Sciatic nerve (tissue), 1 donor: Measurements from ENCODE around the genes SENP1, ARF3 and SPATS2.

DNA sequence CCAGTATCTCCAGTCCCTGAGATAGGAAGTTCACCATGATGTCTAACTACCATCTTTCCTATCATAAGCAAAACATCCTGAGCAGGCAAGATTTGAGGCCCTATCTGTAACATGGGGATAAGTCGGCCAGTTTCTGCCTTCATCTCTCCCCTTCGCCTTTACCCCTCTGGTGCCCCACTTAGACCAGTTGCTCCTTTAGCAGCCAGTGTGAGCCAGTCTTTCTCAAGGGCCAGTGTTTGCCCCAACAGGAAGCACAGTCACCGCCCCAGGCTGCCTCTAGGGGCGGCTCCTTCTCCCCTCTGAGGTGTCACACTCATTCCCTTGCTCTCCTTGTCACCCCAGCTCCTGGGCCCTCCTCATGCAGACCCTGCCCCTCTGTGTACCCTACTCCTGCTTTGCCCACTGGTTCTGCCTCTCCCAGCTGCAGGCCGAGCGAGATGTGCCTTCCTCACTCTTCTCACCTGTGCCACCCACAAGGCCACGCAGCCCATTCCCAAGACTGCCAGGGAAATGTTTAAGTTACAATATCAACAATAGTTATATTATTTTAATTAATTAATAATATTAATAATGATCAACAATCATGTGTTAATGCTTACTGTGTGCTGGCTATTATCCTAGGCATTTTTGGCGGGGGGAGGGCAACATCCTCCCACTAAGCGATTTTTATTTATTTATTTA lies 10.7 kb downstream of the HDAC7 start:
- PRO-cap: no peak

DNA sequence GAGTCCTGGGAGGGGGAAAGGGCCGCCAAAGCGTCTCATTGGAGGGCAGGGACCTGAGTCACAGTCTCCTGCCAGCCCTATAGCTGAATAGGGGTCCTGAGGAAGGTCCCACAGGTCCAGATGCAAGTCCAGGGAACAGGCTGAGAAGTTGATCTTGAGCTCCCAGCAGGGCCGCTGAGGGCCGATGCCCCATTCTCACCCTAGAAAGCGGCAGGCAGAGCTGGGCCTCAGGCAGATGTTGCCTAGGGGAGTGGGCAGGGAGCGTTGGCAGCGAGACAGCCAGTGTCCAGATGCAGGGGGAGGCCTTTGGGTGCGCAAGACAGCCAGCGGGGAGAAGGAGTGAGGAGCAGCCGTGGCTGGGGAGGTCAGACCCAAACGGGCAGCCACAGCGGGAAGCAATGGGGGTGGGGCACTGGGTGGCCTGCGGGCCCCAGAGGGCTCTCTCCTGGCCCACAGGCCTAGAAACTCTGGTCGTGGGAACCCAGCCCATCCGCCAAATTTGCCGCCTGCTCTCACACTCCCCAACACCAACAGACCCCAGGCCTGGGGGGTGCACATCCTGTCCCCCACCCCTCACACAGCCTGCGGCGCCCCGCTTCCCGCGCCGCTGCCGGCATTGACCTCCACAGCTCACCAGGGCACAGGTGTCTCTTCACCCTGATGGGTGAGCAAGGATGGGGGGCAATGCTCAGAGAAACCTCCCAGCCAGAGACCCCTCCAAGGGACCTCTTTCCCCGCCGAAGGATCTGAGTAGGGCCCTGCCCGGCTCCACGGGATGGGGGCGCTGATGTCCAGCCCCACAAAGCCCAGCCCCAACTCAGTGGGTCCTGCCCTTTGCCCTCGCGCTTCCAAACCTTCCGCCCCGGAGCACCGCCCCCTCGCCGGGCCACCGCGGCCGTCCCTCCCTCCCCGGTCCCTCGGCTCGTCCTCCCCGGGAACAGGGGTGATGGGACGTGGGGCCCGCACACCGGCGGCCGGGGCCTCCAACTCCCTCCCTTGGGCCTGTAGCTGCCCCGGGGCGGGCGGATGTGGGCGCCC lies 898 bp downstream of the HDAC7 start:
- PRO-cap: unidirectional peak, plus-strand start at position 119 of the sequence; bidirectional peak, plus-strand start at position 368 of the sequence, minus-strand start at position 380 of the sequence; bidirectional peak, plus-strand start at position 934 of the sequence, minus-strand start at position 819 of the sequence

DNA sequence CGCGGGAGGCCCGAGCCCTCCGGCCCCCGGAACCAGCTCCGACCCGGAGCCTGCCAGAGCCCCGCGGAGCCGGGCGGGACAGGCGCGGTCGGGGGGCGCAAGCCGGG lies 326 bp downstream of the HDAC7 start:
- PRO-cap: no peak

DNA sequence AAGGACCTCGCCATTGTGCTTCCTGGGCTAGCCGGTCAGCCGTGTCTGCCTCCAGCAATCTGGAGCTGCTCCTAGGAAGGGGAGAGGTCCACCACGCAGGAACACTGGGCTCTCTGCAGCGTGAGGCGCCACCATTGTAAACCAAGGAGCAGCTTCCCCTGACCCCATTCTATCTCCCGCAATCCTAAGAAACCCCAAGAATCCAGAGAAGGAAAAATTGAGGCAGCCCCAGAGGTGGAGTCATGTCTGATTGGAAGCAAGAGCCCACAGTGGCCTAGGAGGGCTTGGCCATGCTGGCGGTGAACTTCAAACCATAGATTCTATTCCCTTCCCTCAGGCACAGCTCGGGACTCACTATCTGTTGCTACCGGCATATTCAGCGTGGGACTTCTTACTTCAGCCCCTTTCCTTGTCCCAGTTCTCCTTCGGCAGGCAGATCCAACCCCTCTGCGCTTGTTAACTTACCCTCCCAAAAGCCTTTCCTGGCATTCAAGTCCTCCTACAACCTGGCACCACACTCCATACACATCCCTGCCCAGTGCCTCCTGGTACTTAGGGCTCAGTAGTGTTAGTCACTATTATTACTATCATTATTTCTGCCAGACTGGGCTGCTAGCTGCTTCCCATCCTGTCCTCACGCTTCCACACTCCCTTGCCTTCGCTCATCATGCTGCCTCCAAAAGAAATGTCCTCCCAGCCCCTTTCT lies 1.4 kb upstream of the HDAC7 start:
- PRO-cap: bidirectional peak, plus-strand start at position 323 of the sequence, minus-strand start at position 186 of the sequence; bidirectional peak, plus-strand start at position 590 of the sequence, minus-strand start at position 449 of the sequence

DNA sequence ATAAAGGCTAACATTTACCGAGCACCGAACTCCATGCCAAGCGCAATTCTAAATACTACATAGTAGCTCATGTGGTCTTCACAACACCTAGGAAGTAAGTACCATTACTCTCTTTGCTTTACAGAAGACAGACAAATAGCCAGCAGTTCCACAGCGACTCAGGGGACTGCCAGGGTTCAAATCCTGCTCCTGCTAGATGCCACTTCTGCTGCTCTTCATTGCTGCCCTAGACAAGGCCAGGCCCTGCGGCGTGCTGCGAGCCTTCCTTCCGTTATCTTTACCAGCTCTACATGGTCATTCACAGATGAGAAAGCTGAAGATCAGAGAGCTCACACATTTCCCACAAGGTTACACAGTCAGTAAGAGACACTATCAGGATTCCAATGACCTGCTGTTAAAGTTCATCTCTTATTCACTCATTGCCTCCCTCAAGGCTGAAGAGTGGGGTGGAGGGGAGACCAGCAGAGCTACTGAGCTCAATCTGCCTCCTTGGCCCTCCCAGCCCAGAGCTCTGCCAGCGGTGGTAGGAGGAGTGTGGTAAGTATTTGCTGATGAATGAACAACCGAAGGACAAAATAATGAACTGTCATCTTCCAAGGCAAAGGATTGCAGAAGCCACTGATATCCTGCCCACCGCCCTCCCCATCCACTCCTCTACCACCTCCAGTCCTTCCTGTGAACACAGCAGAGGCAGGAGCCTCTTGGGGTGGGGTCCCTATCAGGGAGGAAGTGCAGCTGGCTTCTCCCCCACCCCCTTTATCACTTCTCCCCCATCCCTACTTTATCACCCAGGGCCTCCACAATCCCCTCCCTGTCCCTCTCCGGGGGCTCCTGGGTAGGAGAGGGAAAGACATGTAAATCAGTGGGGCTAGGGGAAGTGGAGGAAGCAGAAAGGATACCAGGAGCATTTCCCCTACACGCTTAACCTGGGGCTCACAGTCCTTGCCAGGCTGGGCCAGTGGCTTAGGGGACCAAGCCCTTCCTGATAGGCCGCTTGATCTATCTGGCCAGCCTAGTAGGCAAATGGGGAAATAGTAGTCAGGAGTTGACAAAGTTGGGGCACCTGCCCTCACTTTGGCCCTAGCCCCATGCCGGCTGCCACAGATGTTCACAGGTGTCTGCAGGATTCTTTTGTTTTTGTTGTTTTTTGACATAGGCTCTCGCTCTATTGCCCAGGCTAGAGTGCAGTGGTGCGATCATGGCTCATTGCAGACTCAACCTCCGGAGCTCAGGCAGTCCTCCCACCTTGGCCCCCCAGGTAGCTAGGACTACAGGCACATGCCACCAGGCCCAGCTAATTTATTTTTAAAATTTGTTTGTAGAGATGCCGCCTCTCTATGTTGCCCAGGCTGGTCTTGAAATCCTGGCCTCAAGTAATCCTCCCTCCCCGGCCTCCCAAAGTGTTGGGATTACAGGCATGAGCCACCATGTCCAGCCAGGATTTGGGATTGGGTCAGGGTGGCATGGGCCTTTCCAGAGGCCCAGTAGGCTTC lies 15.0 kb upstream of the HDAC7 start:
- PRO-cap: no peak

- PRO-cap: bidirectional peak, plus-strand start at chr12:47905427, minus-strand start at chr12:47905377
Measured at GRCh38 chr12:47905261-47905994, 634 bp upstream of the VDR start.

- PRO-cap: no peak
Measured at GRCh38 chr12:48000927-48001777, 3.1 kb downstream of the COL2A1 start.

DNA sequence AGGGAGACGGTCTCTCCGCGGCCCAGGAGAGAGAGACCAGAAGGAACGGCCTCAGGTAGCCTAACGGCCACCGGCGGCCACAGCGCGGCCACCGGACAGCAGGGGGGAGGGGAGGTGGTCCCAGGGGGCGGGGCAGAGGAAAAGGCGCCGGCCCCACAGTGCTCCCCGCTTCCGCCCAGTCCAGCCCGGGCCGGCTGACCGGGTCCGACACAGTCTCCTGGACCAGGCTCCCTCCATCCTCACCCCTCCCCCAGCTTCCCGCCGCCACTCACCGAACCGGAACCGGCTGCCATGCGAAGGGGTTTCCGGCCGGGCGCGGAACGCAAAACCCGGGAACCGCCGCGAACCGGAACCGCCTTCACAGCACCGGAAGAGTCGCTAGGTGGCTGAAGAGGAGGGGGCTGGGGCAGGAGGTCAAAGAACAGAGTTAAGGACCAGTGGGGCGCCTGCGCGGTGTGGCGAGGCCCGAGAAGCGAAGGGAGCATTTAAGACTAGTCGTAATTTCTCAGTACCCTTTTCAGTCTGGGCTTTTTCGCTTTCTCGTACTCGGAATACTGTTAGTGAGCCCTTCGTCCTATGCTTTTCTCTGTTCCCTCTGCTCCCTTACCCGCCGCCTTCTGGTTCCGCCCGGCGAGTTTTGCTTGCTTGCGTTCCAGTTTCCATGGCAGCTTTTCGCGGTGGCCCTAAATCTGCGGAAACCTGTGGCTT lies at the start of gene SENP1:
Gene SENP1, minus strand, starts transcription at position 324 of the 708 bp plus-strand sequence.
- PRO-cap: bidirectional peak, plus-strand start at position 381 of the sequence, minus-strand start at position 241 of the sequence; bidirectional peak, plus-strand start at position 667 of the sequence, minus-strand start at position 524 of the sequence

GRCh38 chr12:48197413-48198425 lies 5.4 kb downstream of the OR10AD1 start:
- PRO-cap: bidirectional peak, plus-strand start at chr12:48198361, minus-strand start at chr12:48198163

DNA sequence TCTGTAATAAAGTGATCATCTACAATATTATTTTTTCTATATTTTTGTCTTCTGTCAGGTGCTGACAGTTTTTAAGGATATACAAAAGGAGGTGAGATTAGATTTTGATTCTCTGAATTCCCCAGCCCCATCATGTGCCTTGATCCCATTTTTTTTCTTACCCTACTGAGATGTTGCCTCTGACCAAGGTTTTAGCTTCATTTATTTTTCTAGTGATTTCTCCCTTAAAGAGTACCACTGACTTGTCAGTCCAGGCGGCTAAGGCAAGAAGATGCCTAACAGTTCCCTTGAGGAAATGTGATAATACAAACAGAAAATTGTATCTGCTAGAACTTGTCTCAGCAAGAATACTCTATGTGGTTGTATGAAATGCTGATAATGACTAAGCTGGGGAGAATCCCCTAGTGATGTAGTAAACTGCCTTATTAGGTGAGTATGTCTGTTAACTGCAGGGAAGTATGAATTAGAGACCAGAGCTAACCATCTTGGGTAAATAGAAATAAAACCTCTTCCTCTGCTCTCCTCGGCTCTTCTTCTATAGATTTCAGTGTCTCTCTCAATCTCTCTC lies 6.7 kb downstream of the C12orf54 start:
- PRO-cap: no peak

- PRO-cap: no peak
Measured at GRCh38 chr12:48771456-48772213, 17.3 kb downstream of the ADCY6 start.

DNA sequence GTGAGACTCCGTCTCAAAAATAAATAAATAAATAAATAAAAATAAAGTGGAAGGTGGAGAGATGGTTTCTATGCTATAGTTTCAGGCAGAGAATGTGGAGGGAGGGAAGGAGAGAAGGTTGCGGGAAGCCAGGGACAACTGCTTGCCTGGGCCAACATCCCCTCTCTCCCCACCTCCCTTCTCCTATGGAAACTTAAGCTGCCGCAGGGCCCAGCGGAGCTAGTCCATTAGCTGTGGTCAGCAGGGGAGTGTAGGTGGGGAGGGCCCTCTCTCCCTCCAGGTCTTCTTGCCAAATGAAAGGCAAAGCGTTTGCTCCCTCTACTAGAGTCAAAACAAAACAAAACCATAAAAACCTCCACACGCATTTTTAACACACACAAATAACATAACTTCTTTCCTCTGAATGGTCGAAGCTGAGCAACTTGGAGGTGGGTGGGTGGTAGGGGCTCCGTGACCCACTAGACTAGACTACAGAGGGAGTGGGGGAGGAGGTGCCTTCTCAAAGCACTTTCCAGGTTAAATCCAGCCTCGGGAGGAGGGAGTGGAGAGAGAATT lies 4.8 kb upstream of the CACNB3 start:
- PRO-cap: no peak

DNA sequence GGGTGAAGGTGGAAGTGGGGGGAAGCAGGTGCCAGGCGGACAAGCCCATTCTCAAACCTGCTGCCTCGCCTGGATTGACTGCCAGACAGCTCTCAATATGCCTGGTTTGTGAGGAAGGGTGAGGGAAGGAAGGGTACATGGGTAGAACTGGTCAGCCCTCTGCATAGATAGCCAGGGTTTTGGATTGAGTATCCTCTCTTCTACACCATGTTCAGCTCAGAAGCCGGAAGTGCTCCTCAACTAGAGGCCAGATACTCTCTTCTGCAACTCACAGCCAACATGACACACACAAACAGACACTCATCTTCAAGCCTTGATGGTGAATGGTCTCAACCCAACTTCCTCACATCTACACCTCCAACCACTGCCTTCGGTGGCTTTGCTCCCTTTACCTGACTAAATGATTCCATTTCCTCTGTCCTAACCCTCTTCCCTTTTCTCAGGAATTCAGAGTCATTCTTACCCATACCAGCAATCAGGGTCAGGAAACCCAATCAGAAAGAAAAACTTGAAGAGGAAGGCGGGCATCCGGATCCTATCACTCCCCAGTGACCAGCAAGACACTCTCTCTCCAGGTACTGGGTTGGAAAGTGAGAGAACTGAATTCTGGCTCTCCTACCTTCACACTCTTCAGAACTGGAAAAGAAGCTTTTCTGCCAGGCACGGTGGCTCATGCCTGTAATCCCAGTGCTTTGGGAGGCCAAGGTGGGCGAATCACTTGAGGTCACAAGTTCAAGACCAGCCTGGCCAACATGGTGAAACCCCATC lies 7.7 kb upstream of the FKBP11 start:
- PRO-cap: no peak

GRCh38 chr12:48957241-48958160 lies at the start of gene ARF3:
Gene ARF3 (minus strand): TSS chr12:48957487.
- PRO-cap: bidirectional peak, plus-strand start at chr12:48957608, minus-strand start at chr12:48957514

DNA sequence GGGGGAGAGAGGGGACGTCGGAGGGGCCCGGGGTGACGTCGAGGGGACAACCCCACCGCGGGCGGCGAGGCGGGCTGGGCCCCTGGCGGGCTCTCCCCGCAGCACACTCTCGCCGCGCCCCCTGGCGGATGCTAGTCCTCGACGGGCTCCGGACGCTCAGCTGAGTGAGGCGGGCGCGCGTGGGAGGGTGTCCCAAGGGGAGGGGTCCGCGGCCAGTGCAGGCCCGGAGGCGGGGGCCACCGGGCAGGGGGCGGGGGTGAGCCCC lies 160 bp upstream of the WNT1 start:
- PRO-cap: no peak

DNA sequence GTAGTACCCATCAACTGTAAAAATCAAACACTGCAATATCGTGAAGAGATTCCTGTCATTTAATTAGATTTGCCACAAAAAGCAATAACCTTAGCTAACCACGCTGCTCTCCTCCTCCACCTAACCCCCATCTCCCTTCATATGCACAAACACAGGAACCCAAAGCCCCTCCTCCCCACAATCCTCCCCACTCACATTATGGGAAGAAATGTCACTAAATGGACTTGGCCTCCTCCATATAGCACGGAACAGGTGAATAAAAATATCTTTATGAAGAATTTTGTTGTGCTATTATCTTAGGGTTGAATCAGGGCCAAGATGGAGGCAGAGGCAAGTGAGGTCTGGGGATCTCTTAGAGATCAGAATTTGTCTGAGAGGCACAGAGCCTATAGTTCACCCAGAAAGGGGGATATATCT lies 3.1 kb upstream of the DDN start:
- PRO-cap: no peak

DNA sequence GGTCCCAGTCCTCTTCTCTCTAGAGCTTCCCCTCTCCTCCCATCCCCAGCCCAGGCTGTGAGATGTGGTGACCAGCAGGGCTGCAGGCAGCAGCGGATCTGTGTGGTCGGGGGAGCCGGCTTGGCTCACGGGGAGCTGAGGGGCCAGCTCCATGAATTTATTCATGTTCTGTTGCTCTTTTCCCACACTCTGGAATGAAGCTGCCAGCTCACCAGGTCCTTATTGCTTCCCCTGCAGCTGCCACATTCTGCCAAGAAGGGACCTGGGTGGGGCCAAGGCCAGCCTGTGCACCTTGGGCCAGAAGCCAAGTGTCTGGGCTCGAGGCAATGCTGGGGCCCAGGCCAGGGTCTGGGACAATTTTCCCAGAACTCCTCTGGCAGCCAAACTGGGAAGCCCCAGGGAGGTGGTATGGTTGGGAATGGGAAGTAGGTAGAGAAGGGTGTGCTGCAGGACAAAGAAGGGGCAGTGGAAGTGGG lies 2.5 kb upstream of the C1QL4 start:
- PRO-cap: no peak

GRCh38 chr12:49367071-49367937 lies at the start of gene SPATS2:
Gene SPATS2 (plus strand): TSS chr12:49367462.
- PRO-cap: bidirectional peak, plus-strand start at chr12:49367518, minus-strand start at chr12:49367158

DNA sequence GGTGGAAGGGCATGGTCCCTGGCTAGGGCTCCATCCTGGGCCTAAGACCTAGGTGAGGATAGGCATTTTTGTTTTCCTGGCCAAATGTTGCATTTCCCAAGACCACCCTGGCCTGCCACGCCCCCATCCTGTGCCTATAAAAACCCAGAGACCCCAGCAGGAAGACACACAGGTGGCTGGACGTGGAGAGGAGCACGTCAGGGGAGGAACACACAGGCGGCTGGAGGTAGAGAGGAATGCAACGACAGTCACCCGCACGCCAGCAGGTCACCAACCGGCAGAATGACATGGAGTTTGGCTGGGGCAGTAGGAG lies 62.9 kb upstream of the KCNH3 start:
- PRO-cap: no peak

DNA sequence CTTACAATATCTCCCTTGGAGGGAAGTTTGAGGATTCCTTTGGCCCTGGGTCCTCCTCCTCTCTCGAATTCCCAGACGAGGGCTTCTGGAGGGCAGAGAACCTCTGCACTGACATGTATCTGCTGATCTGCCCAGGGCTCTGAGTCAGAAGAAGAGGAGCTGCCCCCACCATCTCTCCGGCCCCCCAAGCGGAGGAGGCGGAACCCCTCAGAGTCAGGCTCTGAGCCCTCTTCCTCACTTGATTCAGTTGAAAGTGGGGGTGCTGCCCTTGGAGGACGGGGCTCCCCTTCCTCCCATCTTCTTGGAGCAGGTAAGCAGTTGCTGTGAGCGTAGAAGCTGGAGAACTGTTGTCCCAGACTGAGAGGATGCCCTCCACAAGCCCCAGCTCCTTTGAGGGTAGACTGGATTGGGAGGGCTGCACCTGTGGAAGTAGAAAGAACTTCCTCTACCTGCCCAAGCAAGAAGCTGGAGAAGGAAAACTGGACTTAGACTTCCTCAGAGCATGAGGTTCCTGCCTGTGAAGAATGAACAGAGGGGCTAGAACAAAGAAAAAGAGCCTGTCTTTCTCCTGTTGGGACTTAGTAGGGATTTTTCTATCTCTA lies 19.8 kb downstream of the PRPF40B start:
- PRO-cap: no peak